ENCODE data around the genes CLNS1A and ALG8.

- PRO-cap, 2 experiments, result no peak in any of the 2 experiments
These were observed 9.8 kb downstream of the THAP12 start for GRCh38 chr11:76371195-76371538.

DNA sequence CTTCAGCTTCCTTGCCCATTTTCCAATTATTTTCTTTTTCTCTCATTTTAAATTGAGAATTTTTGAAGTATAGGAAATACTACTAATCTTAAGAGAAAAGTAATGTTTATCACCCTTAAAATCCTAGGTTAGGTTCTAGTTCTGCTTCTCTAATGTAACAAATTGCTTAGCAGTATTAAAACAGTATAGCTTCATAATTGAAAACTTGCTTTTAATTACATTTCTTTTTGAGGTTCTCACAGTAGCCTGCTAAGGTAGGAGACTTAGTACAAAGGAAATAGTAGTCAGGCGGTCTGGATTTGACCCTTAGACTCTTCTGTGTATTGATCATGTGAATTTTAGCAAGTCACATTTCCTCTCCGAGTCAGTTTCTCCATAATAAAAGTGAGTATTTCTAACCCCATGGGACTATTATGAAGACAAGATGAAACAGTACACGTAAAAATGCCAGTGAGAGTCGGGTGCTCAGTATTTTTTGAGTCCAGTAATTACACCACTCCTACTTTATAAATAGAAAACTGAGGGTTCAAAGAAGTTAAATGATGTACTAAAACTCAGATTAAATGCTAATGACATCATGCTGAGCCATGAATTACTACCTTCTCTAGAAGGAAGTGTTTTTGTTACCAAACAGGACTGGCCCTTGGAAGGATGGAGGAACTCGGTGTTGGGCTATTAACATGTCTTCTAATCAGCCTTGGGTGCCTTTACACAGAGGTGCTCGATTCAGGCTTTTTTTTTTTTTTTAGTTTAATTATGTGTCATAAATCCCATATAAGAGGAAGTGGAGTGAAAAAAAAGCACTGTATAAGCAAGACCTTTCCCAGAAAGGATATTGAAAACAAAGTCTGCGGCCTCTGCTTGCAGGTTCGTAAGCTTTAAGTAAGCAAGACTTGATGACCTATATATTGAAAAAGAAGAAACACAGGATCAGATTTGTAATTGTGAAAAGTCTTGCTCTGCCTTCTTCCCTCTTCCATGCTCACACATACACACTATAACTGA, 108.9 kb downstream of the EMSY start:
- PRO-cap, 2 experiments, result no peak in any of the 2 experiments

GRCh38 chr11:76642168-76642743, 28.3 kb downstream of the LRRC32 start:
- PRO-cap, 2 experiments, result no peak in any of the 2 experiments

DNA sequence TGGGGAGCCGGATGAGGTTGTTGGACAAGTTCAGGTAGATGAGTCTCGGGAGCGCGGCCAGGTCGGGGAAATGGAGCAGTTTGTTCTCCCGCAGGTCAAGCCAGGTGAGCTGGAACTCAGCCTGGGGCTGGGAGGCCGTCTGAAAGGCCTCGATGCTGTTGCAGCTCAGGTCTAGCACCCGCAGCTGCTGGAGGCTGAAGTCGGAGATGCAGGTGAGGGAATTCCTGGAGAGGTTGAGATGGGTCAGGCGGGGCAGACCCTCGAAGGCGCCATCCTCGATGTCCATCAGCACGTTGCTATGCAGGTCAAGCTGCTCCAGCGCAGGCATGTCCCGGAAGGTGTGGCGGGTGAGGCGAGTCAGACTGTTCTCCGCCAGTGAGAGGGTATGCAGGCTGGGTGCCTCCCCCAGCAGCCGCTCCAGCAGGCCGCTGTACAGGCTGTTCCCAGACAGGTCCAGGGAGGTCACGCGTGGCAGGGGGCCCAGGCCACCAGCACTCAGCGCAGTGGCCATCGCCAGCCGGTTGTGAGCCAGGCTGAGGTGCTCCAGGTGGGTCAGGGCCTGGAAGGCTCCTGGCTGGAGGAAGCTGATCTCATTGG, 9.7 kb downstream of the LRRC32 start:
- PRO-cap, 2 experiments, result no peak in any of the 2 experiments

DNA sequence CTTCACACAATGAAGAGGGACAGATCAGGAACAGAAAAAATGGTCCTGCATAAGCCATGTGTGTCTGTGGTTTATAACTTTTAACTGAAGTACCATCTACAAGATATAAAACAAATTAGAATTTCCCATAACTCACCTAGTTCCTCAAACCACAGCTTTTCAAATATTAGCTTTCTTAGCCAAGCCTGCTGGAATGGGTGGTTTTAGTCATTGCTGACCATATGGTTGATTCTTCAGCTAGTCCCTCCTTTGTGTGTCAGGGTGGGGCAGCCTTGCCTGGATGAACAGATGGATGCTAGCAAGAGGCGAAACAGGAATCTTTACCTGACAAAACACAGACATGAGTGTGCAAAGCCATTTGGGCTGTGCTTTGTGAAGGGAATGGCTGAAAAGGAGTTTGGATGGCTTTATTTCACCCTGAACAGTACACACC, 6.9 kb upstream of the B3GNT6 start:
- PRO-cap, 2 experiments, result no peak in any of the 2 experiments

- PRO-cap, 2 experiments, result no peak in any of the 2 experiments
These were observed 8.8 kb downstream of the CAPN5 start for GRCh38 chr11:77075588-77075905.

GRCh38 chr11:77090386-77090738, 12.3 kb upstream of the OMP start:
- PRO-cap, 2 experiments, result no peak in any of the 2 experiments

DNA sequence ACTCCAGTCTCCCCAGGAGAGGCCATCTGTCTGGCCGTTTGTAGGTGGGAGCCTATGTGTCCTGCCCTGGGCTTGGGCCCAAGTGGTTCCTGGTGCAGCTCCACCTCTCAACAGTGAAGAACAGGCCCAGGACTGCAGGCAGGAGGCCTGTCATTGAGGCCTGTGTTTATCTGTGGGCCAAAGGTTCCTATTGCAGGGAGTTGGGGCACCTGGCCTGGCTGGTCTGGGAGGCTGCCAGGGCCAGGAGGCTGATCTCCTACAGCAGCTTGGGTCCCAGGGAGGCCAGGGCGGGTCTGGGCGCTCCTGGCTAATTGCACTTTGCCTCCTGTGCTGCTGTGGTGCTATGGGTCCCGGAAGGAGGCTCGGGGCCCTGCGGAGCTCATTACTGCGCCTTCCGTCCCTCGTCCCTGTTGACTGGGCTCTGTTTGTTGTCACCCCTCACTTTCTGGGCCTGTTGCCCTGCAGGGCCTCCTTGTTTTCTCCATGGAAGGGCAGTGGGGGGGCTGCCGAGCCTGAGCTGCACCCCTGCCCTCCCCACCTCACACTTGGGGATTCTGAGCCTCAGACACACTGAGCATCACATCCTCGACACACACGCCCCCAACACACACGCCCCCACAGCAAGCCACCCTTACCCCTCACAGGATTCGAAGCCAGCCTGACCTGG, 6.9 kb upstream of the OMP start:
- PRO-cap, 2 experiments, result no peak in any of the 2 experiments

DNA sequence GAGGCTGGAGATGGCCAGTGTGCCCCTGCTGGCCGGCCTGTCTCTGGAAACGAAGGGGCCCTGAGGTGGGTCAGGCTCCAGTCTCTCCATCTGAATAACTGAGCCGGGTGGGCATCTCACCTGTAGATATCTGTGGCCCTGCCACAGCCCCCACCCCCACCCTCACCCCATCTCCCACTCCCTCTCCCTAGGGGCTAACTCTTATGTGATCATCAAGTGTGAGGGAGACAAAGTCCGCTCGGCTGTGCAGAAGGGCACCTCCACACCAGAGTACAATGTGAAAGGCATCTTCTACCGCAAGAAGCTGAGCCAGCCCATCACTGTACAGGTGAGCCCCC, 5.7 kb upstream of the MYO7A start:
- PRO-cap, 2 experiments, result no peak in any of the 2 experiments

DNA sequence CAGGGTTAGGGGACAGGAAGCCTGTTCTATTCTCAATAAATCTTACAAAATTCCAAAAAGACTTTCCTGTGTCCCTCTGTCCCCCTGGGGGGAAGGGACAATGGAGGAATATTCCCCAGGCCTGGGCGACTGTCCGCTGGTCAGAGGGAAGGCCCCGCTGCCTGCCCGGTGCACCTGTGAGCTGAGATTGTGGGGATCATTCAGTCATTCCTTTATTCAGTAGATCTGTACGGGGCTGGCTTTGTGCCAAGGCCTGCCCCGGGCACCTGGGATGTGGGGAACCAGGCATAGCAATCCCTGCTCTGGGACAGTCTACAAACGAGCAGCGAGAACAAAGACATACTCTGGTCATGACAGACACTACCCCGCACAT, 2.0 kb upstream of the MYO7A start:
- PRO-cap, 2 experiments, result no peak in any of the 2 experiments

DNA sequence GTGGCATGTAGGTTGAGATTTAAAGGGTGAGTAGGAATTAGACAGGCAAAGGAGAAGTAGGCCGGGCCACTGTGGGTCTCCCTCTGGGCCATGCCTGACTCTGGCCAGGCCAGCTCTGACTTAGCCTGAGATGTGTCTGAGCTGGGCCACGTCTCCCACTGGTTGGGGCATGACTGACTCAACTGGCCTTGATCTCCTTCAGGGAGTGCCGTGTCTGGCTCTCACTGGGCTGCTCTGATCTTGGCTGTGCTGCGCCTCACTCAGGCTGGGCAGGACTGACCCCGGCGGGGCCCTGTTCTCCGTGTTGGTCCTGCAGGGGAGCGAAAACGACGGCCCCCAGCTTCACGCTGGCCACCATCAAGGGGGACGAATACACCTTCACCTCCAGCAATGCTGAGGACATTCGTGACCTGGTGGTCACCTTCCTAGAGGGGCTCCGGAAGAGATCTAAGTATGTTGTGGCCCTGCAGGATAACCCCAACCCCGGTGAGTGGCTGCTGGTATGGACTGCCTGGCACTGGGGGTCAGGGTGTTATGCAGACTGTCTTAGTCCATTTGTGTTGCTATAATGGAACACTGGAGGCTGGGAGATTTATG, 71.4 kb downstream of the MYO7A start:
- PRO-cap, 2 experiments, result no peak in any of the 2 experiments

- PRO-cap, 2 experiments, result no peak in any of the 2 experiments
These were observed 912 bp upstream of the AQP11 start for GRCh38 chr11:77588772-77589310.

DNA sequence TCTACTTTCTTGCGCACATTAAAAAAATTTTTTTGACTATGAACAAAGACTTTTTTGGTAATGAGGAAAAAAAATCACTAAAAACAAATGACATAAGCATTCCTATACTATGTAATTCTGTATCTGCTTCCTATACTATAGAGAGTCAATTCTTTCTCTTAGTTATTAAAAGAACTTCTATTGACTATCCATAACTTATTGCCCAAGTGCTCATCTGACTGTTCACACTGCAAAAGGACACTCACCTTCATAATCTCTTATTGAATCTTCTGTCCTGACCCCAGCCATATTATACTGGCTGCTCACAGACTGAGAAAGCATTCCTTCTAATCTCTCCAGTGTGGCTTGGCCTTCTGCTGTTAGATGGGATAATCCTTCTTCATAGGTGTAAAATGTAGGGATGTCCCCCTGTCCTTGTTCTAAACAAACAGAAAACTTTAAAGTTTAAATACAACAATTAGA, 15.3 kb downstream of the CLNS1A start:
- PRO-cap, 2 experiments, result no peak in any of the 2 experiments

GRCh38 chr11:77637335-77638232, at the start of gene CLNS1A:
CLNS1A (minus strand) TSS chr11:77637794.
- PRO-cap, 2 experiments, result peak in 2 of 2 experiments; most common plus-strand start chr11:77637868 (in 2); most common minus-strand start chr11:77637794 (in 2)

- PRO-cap, 2 experiments, result peak in 1 of 2 experiments; most common minus-strand start chr11:77752611 (in 1)
These were observed 68.0 kb downstream of the RSF1 start for GRCh38 chr11:77752319-77753170.

- PRO-cap, 2 experiments, result peak in 2 of 2 experiments; most common plus-strand start chr11:78139756 (in 2); most common minus-strand start chr11:78139602 (in 1)
These were observed at the start of gene ALG8 for GRCh38 chr11:78139244-78140481. ALG8 (minus strand) TSS chr11:78139626.

DNA sequence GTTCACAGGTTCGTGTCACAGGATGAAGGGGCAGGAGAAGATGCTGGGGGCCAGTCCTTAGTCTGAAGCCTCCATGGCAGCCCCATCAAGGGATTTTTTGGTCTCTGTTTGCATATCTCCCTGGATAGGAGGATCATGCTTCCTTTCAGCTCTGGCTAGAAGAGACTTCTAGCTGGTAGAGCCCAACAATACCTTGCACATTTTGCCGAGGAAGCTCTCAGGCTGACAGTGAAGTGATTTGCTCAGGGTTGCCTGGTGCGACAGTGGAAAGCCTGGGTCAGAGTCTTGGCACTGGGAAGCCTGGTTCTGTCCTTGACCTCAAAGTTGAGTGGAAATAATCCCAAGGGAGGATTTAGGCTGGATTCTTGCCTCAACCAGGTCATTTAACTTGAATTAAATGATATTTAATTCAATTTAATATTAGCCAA, 24.3 kb upstream of the ALG8 start:
- PRO-cap, 2 experiments, result no peak in any of the 2 experiments

DNA sequence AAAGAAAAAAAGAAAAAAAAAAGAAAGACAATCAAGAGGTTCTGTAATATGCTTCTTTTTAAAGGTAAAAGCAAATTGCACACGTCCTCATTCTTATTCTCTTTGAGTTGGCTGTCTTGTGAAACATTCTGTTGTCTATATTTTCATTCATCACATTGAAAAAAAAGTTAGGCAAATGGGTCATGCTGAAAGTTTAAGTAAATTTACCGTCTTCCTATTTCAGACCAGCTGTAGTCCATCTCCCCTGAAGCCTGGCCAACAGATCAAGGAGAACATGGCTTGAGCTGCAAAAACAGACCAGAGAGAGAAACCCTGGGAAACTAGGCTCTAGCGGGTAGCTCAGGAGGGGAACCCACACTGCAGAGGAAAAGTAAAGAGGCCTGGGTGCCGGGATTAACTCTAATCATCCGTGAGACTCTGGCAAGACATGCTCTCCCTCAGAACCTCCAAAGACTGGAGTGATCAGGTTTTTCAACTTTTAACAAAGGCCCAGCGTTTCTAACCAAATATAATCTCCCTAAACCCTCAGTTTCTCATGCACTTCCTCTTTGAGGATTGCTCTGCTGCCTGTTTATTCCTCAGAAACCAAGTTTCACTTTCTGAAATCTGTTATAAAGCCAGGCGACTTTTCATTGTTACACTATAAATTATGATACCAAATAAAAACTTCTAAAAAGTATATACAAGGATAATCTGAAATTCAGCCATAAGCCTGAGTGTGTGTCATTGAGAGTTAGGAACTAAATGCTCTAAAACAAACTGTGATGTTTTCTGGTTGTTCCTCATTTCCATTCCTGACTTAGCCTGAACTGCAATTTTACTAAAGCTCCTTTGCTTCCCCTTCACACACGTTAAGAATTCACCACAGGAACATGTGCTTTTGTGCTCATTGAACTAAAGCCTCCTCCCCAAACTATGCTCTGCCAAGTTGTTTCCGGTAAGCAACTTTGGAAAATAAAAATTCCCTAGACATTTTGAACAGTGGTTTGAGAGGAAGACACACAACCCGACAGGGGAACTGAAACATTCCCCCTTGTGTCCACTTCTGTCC, 67.4 kb downstream of the GAB2 start:
- PRO-cap, 2 experiments, result no peak in any of the 2 experiments

DNA sequence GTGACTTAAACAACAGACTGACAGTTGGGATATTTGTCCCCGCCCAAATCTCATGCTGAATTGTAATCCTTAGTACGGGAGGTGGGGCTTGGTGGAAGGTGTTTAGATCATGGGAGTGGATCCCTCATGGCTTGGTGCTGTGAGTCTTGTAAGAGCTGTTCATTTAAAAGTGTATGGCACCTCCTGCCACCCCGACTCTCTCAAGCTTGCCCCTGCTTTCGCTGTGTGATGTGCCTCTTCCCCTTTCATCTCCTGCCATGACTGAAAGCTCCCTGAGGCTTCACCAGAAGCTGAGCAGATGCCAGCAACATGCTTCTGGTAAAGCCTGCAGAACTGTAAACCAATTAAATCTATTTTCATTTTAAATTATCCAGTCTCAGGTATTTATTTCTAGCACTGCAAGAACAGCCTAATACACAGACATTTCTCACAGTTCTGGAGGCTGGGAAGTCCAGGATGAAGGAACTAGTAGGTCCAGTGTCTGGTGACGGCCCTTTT, 40.8 kb downstream of the GAB2 start:
- PRO-cap, 2 experiments, result no peak in any of the 2 experiments

DNA sequence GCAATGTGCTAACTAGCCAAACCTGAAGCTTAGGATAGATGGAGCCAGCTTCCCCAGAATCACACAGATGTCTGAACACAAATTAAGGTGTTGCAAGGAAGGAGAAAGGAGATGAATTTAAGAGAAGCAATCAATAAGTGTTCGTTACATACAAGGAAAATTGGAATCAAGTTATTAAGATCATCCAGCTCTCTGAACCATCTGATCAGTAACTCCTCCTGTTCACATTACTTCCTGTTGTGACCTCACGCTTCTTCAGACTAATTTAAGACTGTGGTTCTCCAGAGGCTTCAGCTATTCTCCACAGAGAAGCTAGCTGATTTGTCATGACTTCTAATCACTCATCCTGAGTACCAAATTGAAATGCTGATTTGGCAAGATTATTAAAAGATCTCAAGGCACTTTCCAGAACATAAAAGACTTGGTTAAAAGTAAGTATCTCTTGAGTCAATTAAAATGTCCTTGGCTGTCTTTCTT, 38.7 kb downstream of the GAB2 start:
- PRO-cap, 2 experiments, result no peak in any of the 2 experiments